Karpas-422 (cell line): Measurements from ENCODE around the gene HSPA4L.

GRCh38 chr4:121800284-121800926, 718 bp upstream of the EXOSC9 start:
- PRO-cap: no peak
- RAMPAGE, long total RNA: no peak

GRCh38 chr4:122315186-122315905, 63.5 kb upstream of the ADAD1 start:
- PRO-cap: no peak
- RAMPAGE, long total RNA: no peak

- PRO-cap: no peak
- RAMPAGE, long total RNA: no peak
Observed at GRCh38 chr4:122765732-122766094, 33.2 kb downstream of the BBS12 start.

DNA sequence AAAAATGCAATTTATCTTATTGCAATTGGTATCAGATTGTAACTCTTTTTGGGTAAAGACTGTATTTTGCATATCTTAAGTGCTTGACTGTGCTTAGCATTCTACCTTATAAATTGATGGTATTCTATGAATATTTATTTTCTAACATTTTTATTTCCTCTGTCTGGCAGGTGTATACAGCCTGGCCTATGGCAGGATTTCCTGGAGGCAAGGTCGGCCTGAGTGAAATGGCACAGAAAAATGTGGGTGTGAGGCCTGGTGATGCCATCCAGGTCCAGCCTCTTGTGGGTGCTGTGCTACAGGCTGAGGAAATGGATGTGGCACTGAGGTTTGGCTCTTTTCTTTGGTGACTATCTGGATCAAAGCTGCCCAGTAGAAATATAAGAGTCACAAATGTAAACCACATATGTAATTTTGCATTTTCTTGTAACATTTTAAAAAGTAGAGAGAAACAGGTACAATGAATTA, 6.0 kb downstream of the SPATA5 start:
- PRO-cap: no peak
- RAMPAGE, long total RNA: no peak

DNA sequence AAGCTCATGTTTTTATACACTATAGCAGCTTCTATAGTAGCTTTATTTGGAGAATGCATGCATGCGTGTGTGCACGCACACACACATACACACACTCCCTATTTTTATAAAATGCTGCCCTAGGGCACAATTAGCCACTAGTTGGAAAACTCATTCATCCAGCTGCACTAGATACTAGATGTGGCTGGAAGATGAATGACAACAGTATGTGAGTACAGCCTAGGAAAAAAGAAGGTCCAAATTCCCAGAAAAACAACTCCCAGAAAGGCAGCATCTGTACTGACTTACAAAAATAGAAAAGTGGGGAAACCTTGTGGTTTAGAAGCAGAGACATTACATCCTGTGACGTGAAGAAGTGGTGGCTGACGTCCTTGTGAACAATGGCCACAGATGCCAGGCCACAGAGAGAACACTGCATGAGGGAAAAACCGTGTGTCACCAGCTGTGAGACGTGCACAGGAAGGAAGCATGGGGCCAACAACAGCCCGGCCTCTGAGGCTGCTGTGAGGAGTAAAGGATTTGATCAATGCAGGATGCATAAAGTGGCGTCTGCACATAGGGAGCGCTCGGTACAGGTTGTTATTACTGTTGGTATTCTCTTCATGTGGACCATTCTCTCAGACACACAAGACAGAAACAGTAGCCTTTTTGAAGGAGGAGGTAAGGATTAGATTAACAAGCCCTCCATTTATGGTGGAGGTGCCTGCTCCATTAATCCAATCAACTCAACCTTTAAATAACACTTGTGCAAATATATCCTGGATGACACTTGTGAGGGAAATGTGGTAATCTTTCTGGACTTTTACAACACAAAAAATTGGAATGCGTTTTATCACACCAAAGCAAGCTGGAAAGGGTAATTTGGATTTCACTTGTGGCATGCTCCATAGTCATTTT, 81.3 kb downstream of the SPRY1 start:
- PRO-cap: no peak
- RAMPAGE, long total RNA: no peak

DNA sequence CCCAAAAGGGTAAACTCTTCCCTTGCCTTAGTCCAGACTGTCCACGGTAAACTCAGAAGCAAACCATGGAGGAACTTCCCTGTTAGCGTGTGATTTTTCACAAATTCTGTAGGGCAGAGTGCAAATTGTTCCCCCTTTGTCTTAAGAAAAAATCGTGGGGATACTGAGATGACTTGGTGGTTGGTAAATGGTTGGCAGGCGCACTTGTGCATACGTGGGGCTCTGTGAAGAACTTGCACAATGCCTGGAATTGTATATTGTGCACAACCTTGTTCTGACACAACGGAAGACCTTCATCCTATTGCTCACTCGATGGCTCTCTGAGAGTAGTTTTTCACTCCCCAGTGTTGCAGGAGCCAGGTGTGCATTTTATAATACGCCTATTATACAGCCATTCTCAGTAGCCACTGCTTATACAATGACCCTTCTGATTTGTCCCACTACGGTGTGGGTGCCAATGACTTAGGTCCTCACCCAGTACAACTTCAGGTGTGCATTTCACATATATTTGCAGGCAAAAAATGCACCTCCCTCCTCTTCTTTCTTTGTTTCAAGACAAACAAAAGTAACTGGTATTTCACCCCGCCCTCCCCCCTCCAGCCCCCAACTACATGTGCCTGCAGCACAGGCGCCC, 150.1 kb downstream of the SPRY1 start:
- PRO-cap: no peak
- RAMPAGE, long total RNA: no peak

GRCh38 chr4:123826758-123827246, 430.2 kb downstream of the SPRY1 start:
- PRO-cap: no peak
- RAMPAGE, long total RNA: no peak

- PRO-cap: no peak
- RAMPAGE, long total RNA: no peak
Observed at GRCh38 chr4:123986466-123986812, 589.8 kb downstream of the SPRY1 start.

DNA sequence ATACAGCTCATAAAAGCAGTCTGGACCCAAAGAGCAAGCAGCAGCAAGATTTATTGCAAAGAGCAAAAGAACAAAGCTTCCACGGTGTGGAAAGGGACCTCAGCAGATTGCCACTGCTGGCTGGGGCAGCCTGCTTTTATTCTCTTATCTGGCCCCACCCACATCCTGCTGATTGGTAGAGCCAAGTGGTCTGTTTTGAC, 85.7 kb upstream of the FAT4 start:
- PRO-cap: no peak
- RAMPAGE, long total RNA: no peak

GRCh38 chr4:125317337-125318172, 2.8 kb downstream of the FAT4 start:
- PRO-cap: no peak
- RAMPAGE, long total RNA: no peak

GRCh38 chr4:125390056-125390793, 75.5 kb downstream of the FAT4 start:
- PRO-cap: no peak
- RAMPAGE, long total RNA: no peak

DNA sequence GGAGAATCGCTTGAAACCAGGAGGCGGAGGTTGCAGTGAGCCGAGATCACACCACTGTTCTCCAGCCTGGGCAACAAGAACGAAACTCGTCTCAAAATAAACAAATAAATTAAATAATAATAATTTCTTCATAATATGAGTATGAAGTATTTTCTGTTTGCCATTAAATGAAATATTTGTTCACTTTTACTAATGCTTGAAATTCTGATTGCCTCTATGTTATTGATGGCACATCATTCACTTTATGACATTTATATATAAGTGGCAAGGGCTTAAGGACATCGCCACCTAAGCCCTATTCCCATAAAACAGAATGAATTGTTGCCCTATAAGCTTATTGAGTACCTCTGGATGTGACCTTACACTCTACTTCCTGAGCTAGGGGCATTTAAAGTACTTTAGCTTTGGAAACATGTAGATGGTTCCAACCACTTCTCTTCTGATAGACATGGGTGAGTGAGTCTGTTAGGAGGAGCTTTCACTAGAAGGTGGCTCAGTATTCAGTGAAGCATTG, 102.2 kb downstream of the FAT4 start:
- PRO-cap: no peak
- RAMPAGE, long total RNA: no peak

DNA sequence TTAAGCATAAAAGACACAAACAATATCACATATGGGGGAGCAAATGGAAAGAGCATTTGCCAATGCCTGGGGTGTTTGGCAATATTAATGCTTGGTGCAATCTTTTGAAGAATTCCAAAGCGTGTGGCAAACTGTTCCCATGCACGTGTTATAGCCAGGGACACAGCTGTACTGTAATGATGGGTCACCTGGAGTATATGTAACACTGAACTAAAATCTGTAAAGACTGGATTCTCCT, 1058.0 kb upstream of the INTU start:
- PRO-cap: no peak
- RAMPAGE, long total RNA: no peak

GRCh38 chr4:127655532-127656016, 22.8 kb downstream of the INTU start:
- PRO-cap: no peak
- RAMPAGE, long total RNA: no peak

DNA sequence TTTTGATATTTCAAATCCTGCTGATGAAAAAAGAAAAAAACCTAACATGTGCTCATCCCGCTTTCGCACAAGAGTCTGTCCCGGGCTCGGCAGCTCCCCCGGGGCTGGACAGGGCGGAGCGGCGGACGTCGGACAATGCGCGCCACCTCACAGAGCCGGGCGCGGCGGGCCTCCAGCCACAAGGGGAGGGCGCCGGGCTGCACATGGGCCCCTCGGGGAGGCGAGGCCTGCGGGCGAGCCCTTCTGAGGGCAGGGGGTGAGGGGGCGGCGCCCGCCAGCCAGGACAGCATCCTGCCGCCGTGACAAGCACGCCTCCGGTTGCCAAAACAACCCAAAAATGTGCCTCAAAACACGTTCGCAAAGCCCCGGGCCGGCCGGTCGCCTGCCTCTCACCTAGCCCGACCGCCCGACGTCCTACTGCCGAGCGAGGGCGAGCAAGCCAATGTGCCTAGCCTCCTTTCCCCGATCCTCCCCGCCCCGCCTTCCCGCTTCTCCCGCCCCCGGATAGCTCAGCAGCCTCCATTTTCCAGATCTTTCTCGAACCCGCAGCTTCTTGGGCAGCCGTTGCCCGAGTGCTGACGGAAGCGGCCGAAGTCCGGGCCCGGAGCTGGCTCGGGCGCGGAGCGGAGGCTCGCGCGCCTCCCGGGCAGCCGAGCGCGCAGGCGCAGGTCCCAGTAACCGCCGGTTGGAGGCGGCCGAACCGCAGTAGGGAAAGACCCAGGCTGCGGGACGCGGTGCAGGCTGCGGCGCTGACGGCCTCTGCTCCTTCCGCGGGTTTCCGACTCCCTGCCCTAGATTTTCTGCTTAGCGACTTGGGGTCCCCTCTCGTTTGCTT, at the start of gene HSPA4L:
TSS of gene HSPA4L (plus strand) at position 705 of the 835 bp plus-strand sequence.
- PRO-cap: no peak
- RAMPAGE, long total RNA: no peak

DNA sequence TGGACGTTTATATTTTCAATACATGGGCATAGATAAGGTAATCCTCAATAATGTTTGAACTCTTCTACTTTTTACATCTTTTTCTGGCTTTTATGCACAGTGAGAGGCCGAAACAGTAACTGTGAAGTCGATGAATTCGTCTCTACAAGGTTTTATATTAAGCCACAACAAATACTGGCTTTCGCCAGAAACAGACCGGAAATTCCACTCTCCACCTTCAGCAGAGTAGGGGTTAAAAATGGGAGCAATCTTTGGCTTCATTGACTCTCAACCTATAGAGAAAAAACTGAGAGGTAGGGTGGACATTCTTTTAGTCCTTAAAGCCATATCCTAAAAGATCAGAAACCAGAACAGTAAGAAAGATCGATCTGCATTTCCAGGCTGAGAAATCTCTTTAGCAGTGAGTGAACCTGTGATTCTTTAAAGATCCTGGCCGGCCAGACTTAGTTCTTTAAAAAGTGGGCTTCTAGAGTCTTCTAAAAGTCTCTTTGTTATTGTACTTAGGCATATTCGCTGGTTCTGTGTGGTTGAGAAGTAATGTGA, 1.9 kb downstream of the HSPA4L start:
- PRO-cap: no peak
- RAMPAGE, long total RNA: no peak

GRCh38 chr4:128077610-128077999, 16.5 kb downstream of the LARP1B start:
- PRO-cap: no peak
- RAMPAGE, long total RNA: no peak

- PRO-cap: no peak
- RAMPAGE, long total RNA: no peak
Observed at GRCh38 chr4:128529049-128529456, 241.4 kb upstream of the PGRMC2 start.

DNA sequence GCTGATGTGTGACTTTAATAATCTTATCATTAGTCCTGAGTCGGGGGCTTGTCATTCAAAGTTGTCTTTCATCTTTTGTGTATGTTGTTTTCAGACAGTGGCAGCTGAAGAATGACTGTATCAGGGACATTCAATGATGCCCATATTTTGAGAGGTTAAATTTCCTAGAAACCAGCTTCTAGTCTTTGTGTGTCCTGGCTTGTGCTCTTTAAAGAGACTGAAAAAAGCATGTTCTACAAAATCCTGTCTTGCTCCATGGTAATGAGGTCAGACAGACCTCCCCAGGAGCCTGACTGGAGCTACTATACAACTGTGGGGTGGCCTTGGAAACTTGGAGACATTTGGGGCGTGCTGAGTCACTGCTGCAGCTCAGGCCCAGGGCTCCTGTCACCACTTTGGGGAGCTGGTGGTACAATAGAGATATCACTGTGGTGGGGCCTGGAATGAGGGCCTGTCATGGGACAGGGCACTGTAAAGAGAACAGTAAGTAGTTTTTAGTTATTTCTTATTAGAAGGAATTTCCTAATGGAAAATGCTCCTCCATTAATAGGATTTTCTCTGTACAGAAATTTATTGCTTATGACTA, 207.5 kb upstream of the JADE1 start:
- PRO-cap: no peak
- RAMPAGE, long total RNA: no peak

DNA sequence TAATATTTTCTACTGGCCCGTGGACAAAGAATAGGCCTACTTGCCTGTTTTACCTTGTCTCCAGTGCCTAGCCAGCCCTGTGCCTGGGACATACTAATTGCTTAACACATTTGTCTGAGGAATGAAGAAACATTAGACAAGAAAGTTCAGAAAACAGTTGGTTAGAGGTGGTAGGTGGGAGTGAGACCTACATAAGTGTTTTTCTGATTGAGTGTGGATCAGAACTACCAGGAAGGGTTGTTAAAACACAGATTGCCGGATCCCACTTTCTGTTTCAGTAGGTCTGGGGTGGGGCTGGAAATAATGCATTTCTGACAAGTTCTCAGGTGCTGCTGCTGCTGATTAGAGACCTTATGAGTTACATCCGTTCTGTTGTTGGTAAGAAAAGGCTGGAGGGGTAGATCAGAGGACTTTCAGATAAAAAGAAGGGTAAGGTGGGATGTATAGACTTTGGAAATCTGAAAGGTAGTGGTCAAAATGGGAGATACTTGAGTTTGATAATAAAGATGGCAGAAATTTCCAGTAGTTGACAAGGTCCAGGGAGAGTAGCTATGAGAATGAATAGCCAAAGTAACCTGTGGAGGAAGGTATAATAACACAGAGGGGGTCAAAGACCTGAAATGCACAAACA, 5.6 kb upstream of the JADE1 start:
- PRO-cap: no peak
- RAMPAGE, long total RNA: no peak